Camera-type eye (tissue), 1 donor: Measurements from ENCODE around the genes GLRA2 and CLTRN.

DNA sequence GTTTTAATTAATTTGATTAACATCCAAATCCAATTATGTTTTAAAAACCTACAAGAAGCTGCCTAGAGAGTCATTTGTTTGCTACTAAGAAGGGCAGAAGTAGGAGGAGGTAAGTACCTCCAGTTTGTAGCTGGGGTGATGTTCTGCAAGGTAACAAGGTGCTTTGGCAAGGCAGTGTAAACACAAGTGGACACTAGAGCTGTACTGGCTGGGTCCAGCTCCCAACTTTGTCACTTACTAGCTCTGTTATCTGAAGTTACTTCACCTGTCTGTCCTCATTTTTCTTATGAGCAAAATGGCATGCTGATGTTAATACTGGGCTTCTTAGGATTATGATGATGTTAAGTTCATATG lies 110.5 kb upstream of the GEMIN8 start:
- RAMPAGE, long total RNA = no peak

- RAMPAGE, long total RNA = no peak
Observed at GRCh38 chrX:14497204-14497846, 32.0 kb upstream of the GLRA2 start.

- RAMPAGE, long total RNA = start-site peak on the plus strand at chrX:14529323-14529387, 5 reads; start-site peak on the plus strand at chrX:14529473-14529615, 33 reads
Observed at GRCh38 chrX:14529193-14530104, at the start of gene GLRA2. Gene GLRA2, plus strand, starts transcription at chrX:14529536.

- RAMPAGE, long total RNA = no peak
Observed at GRCh38 chrX:15549503-15550024, 49.0 kb downstream of the BMX start.

DNA sequence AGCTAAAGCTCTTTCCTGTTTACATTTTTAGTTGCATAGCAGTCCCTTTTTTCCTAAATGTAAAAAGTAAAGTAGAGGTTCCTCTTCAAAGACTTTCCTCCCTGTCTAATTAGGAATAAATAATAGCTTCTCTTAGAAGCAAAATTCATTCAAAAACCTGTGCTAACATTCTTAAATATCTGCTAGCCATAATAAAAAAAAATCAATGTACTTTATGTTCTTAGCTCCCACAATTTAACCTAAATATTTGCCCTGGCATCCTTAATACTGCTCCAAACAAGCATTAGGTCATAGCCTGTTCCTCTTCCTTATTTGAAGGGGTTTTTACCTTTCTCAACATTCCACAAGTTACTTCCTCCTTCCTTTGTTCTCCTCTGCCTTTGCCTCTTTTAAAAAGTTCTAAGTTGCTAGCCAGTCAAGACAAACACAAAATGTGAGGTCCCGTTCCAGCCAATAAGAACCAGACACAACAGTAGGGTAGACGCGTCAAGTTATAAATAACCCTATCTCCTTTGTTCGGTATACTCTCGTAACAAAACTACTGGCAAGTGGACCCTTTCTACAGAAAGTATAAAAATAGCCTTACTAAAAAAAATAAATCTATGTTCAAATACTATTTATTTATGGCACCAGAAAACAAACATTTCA lies 6.2 kb upstream of the ACE2 start:
- RAMPAGE, long total RNA = no peak

- RAMPAGE, long total RNA = no peak
Observed at GRCh38 chrX:15664690-15665180, at the start of gene CLTRN. Gene CLTRN, minus strand, starts transcription at chrX:15664805.

DNA sequence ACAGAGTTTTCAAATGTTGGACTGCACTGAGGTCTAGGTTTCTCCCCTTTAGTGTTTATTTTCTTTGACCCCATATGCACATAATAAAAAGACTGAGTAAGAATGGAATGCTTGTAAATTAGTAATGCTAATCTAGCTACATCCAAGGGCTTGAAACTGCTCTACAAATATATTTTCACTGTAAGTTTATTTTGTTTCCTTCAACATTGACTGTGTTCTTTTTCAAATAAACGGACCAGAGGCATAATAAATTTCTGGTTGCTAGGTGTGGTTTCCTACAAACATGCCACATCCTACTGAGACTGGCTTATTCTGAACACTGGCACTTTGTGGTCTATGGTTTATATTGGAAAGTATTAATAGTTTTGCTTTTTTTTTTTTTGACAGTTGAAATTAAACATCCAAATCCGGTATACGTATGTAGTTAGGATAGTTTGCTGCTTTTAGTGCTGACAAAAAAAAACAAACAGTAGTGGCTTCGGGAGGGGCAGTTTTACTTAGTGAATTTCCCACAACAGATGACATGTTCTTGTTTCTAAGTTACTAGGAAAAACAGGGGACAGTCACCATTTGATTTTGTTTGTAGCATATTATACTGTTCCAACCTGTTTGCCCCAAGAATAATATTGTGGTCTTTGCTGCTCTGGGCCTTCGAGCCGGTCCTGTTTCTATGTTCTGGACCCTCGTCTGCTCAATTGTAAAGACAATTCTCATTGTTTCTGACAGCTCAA lies 13.3 kb downstream of the CA5B start:
- RAMPAGE, long total RNA = no peak

DNA sequence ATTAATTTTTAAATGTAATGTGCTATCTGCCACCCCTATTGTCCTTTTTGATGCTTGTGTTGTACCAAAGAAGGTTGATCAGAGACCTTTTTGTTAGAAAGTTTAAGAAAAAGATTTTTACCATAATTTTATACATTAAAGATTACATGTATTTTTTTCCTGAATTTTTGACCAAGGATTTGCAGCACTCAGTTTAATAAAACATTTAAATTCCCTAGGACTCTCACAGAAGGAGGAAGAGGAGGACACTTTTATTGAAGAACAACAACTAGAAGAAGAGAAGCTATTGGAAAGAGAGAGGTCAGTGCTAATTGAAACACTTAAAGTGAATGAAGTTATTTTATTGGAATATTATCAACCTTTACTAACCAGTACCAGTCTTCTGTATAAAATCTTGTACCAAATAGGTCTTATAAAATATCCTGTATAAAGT lies 9.4 kb downstream of the ZRSR2 start:
- RAMPAGE, long total RNA = no peak

- RAMPAGE, long total RNA = no peak
Observed at GRCh38 chrX:15856472-15857017, 1.9 kb upstream of the AP1S2 start.

DNA sequence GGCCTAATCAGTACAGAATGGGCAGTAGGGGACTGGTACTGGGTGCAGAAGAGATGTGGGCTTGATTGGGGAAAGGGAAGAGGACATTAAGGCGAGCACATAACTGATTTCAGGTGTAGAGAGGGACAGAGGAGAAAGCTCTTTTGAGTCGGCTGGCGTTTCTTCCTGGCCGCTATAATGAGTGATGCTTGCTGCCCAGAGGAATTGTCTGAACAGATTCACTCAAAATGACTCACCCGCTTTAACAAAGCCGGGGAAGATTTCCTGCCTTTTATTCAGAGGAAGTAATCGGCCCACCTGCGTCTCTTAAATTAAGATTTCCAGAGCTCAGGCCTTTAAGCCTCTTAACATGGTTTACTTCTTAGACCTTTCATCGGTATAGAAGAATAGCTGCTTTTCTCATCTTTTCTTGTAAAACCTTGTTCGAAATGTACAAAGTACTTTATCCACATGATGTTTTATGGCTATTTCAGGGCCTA lies 102.1 kb upstream of the AP1S2 start:
- RAMPAGE, long total RNA = no peak

DNA sequence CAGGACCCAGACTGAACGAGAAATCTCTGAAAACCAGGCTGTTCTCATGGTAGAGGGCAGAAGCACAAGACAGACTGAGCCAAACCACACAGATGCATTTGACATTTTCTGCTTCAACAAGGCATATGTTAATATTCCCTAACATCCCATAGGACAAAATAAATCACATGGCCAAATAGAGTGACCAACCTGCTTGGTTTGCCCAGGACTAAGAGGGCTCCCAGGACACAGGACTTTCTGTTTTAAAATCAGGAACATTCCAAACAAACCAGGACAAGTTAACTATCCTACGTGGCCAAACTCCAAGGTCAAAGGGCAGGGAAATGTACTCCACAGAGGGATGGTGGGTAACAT lies 11.7 kb downstream of the CTPS2 start:
- RAMPAGE, long total RNA = no peak

GRCh38 chrX:16761421-16762442 lies 24.5 kb upstream of the TXLNG start:
- RAMPAGE, long total RNA = no peak

DNA sequence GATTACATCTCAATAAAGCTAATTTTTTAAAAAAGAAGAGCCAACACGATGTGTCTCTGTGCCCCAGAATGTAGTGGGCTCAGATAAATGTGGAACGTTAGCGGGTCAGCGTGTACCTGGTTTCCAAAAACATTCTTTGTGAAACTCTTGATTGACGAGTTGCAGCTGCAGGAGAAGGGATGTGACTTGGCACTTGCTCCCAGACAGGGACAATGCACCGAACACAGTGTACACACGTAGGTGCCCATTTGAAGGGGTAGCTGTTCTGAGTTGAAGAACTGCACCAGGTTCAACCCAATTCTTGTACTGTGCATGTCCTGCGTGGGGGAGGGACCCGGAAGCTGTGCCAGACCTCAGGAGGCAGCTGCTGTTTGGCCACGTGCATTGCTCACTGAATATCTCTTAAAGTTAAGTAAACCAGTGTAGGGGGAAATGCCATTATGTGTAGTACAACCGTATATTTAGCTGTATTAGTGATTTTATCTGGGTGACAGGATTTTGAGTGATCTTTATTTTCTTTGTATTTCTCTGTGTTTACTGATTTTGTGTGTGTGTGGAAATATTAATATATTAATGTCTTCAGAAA lies 12.0 kb upstream of the RBBP7 start:
- RAMPAGE, long total RNA = no peak

DNA sequence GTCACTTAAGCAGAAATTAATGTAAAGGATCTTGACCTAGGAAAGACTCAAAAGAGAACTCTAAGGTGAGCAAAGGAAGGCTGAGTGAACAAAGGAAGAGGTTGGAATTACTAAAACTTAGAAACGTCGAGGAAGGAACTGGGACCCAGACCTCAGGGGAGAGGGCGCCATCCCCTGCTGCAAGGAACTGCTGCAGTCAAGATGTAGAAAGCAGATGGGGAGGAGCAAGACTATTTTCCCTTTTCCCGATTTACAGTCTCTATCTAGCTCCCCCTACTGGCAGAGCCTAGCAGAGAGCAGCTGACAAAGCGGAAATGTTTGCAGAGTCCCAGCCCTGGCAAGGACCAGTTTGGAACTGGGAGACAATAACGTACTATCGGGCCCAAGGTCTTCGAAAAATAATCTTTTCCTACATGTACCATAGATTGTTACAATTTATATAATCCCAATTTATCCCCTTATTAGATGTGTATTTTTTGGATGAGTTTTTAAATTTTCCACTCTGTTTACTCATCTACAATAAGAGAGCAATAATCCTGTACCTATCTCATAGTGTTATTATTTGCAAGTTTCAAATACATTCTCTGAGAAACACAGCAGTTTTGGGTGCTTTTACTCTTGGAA lies 22.7 kb upstream of the RBBP7 start:
- RAMPAGE, long total RNA = no peak

- RAMPAGE, long total RNA = no peak
Observed at GRCh38 chrX:17377048-17377699, 2.2 kb downstream of the NHS start.

DNA sequence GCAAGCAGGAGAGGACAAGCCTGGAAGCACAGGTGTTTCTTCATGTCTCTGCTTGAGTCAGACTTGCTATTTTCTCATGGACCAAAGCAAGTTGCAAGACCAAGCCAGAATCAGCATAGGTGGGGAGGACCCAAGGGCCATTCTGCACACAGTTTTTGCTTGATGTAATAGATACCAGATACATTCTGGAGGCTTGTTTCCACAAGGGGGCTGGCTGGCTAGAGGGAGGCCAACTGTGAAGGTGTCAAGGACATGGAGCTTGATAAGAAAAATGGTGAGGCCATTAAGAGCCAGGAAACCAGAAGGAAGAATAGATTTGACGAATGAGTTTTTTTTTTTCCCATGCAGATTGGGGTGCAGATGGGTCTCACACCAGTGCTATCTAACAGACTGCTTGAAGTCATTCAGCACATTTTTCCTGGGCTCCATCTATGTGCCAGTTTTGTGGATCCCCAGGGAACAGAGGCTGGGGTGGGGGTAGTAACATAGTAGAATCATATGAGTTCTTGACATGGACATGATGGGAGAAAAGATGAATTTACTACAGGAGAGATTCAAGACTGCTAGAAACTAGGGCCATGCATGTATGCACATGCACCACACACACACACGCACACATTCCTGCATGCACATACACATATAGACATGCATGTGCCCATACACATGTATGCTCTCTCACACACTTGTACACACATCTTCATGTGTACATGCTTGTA lies 173.1 kb downstream of the NHS start:
- RAMPAGE, long total RNA = no peak

DNA sequence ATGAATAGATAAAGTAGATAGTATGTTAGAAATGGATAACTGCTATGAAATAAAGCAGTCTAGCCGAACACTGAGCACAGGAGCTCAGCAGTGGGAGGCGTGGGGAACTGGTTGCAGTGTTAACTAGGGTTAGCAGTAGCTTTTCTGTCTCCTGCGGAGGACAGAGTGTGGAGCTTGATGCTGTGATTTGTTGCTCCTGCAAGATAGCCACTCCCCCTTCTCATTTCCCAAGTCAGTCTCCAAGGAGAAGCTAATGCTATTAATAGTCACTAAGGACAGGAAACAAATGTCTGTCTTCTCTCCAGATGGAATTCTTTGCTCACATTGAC lies 156.9 kb upstream of the SCML1 start:
- RAMPAGE, long total RNA = no peak

GRCh38 chrX:17848713-17849208 lies 12.3 kb downstream of the RAI2 start:
- RAMPAGE, long total RNA = no peak

- RAMPAGE, long total RNA = no peak
Observed at GRCh38 chrX:17860183-17861155, 629 bp downstream of the RAI2 start.

DNA sequence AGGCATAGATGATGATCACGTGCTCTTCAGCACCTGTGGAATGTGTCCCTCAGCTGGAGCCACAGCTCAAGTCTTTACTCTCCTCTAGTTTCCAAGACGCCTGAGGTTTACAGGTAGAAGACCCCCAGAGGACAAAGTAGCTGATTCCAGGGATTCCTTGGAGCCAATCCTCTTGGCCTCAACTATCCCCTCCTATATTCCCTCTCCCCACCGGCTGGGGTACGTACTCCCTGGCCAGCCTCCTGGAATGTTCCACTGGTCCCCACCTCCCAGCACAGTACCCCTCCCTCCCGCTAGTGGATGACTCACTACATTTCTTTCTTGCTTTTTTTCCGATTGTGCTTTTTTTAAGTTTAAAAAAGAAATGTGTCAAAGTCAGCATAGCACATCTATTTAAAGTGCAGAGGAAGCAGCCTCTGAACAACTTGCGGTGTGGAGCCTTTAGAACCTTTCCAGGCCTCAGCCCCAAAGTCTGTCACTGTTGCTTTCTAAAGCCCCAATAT lies 98.4 kb downstream of the PHKA2 start:
- RAMPAGE, long total RNA = no peak